Ascending aorta (tissue), 1 donor: ENCODE data around the genes POLD2 and PPIA.

DNA sequence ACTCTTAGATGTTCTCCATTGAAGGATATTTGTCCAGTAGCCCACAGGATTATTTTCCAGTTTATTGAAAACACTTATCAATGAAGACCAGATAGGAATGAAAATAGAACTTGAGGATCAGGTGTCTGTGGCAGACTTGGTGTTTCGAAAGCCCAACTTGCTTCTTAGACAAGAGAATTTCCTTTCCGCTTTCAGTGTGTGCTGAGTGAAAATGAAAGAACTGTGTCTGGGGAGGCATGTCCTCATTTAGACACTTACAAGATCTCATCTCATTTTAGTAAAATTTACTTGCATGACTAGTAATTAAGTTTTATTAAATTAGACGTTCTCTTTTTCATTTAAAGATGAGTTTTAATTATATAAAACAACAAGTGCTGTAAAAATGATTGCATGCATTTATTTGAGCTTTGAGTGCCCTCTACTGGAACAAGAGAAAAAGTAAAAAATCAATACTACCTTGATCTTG is 29.1 kb upstream of the INHBA start:
- PRO-cap = no peak

DNA sequence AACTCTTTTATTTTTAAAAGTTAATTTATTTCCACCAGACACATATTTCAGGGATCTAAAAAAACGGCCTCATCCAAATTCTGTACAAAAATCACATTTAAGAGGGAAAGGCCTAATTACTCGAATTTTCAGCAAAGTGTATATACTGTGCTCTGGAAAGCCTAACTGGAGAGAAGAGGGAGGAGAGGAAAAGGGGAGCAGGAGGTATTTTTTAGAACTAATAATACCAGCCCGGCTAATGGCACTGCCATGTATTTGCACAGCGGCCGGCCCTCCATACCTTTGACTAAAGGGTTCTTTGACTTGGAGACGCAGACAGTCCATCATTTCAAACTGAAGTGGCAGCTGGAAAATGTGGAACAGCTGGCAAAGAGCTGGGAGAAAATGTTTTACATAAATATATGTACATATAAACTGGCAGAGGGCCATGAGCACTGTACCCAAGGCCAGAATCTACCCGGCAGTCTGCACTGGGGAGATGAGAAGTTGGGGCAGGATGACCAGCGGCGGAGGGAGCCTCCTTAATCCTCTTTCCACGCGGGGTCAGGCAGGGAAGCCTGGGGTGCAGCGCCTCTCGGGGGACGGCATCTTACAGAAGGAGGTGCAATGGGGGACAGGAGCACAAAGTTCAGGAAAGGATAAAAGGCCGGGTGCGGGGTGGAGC is 1.4 kb downstream of the GLI3 start:
- PRO-cap = no peak

- PRO-cap = unidirectional peak, plus-strand start at chr7:42236460; unidirectional peak, plus-strand start at chr7:42236594
Observed at GRCh38 chr7:42236271-42236975, 586 bp downstream of the GLI3 start.

DNA sequence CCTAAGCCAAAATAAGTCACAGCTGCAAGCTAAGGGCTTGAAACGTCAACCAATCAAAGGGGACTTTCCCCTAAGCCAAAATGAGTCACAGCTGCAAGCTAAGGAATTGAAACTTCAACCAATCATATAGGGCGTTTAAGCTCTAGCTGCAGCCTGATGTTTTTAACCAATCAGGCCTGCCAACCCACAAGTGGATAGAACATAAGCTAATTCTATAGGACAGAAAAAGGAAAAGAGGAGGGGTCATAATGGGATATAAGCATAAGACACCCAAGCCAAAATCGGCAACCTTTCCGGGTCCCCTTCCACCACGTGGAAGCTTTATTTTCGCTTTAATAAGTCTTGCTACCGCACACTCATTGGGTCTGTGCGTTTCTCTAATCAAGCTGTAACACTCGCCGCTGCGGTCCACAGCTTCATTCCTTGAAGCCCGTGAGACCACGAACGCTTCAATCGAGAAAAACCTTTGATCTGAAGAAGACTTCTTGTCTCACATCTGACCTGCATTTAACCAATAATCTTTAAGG is 36.0 kb upstream of the HECW1 start:
- PRO-cap = no peak

- PRO-cap = no peak
Observed at GRCh38 chr7:43294025-43294844, 181.8 kb downstream of the HECW1 start.

GRCh38 chr7:44096945-44097756 is 7.0 kb upstream of the AEBP1 start:
- PRO-cap = no peak

DNA sequence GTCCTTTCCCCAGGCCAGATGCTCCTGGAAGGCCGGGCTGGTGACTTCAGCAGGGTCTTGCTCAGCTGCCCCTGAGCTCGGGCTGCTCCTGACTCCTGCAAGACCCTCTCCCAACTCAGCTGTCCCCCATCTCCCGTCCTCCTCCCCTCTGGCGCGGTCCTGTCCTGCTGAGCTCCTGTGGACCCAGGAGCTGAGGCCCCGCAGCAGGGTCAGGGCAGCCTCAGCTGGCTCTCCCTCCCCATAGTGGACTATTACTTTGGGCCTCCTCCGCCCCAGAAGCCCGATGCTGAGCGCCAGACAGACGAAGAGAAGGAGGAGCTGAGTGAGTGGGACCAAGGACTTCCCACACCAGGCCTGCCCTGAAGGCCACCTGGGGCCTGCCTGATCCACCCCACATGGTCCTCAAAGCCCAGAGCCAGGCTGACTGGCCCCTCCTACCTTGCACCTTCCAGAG is 4.5 kb downstream of the AEBP1 start:
- PRO-cap = no peak

- PRO-cap = bidirectional peak, plus-strand start at chr7:44123728, minus-strand start at chr7:44123548
Observed at GRCh38 chr7:44122901-44124061, at the start of gene POLD2. TSS of gene POLD2 (minus strand) at chr7:44123548.

DNA sequence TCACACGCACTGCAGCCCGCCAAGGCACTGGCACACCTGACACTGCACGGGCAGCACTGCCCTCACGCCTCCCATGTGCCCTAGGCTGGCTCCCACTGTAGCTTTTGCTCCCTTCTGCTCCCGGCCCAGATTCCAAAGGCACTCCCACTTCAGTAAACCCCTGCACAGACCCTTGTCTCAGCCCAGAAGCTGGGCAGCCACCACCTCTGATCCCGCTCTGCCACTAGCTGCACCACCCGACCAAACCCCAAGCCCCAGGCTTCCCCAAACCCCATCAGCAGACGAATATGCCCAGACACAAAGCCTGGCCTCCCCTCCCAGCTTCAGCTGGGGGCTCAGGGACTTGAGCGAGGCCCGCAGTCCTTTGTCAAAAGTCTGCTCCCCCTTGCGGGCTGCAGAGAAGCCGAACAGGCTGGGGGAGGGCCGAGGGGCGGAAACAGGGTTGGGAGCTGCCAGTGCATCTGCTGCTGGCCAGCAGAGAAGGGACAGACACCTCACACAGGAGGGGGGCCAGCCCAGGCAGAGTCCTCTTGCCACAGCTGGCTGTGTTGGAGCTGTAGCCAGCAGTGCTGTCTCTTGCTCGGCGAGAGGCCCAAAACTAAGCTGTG is 17.4 kb downstream of the YKT6 start:
- PRO-cap = no peak

DNA sequence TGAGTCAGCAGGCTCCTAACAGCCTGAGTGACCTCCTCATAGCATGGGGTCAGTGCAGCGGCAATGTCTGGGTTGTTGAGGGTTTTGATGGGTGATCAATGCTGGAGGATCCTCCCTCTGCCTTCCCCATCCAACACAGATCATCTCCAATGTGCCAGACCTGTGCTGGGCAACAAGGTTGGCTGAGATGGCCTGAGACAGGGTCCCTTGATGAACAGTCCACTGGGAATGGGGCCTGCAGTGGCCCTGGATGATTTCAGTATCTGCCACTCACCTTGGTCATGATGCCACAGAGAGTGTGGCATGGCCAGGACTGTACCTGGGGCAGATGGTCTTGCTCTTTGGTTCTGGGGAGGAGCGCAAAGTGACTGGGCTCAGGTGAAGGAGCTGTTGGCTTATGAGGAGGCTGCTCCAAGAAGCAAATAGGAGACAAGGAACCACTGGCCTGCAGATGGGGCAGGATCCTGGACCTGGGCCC is 55.7 kb upstream of the CAMK2B start:
- PRO-cap = no peak

DNA sequence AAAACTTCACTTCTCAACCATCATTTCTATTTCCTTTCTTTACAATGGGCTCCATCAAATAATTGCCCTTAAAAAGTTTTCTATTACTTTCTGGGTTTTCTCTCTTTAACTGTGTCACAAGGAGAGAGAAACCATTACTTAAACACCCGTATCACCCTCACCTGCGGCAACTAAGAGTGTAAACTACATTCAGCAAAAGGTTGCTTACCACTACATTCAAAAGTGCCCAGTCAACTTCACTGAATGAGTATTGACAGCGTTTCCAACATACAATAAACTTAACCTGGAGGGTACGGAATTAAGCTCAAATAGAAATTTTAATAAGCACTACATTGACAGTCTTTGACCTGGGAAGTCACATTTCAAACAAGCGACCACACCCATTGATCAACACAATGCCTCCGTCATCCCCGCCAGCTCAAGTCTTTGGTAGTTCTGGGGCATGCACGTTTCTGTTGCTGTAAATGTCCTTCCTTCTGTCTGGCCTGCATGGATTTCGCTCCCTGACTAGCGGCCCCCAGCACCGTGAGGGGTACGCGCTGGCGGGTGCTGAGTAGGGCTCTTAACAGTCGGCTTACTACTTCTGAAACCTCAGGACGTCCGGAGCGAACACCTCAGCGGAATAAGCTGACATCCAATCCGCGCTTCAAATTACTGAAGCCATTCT is 710 bp downstream of the NUDCD3 start:
- PRO-cap = no peak

GRCh38 chr7:44606886-44607884 is 758 bp downstream of the OGDH start:
- PRO-cap = bidirectional peak, plus-strand start at chr7:44606971, minus-strand start at chr7:44606792

GRCh38 chr7:44767372-44768393 is 19.0 kb downstream of the ZMIZ2 start:
- PRO-cap = no peak

- PRO-cap = bidirectional peak, plus-strand start at chr7:44796681, minus-strand start at chr7:44796505
Observed at GRCh38 chr7:44795616-44796811, at the start of gene PPIA. TSS of gene PPIA (plus strand) at chr7:44796681.

DNA sequence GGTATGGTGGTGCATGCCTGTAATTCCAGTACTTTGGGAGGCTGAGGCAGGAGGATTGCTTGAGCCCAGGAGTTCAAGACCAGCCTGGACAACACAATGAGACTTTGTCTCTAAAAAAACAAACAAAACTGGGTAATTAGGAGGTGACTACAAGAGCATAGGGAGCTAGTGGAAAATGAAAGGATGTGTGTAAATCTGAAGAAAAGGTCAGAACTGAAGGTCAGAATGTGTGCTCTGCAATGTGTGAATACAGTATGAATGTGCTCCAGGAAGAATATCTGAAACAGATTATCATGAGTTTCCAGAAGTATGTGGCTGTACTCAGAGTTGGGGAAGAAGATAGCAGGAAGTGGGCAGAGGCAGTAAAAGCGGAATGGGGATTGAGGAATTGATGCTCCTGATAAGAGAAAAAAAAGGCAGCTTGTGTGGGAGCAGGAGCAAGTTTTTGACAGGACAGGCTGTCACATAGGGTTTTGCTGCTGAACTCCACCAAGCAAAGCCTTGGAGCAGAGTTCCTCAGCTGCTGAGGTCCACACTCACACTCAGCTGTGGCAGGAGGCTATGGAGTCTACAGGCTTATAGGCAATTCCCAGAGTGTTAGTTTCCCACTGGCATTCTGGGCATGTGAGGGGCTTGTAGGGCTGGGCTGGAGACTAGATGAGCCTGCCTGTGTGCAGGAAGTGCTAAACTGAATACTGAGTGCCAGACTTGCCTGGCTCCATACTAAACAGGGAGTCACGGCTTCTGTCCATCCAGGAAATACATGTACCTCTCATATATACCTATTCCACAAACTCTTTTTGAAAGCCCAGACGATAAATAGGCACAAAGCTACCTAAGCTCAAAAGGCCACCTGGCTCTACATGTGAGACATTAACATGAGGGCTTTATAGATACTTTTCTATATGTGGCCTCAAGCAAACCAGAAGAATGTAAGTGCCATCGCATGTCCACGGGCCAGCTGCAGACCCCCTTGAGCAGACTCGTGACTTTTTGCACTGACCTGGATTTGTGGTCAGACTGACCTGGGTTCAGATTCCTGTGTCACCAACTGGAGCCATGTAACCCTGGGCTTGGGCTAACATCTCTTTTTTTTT is 22.8 kb downstream of the H2AZ2 start:
- PRO-cap = no peak

DNA sequence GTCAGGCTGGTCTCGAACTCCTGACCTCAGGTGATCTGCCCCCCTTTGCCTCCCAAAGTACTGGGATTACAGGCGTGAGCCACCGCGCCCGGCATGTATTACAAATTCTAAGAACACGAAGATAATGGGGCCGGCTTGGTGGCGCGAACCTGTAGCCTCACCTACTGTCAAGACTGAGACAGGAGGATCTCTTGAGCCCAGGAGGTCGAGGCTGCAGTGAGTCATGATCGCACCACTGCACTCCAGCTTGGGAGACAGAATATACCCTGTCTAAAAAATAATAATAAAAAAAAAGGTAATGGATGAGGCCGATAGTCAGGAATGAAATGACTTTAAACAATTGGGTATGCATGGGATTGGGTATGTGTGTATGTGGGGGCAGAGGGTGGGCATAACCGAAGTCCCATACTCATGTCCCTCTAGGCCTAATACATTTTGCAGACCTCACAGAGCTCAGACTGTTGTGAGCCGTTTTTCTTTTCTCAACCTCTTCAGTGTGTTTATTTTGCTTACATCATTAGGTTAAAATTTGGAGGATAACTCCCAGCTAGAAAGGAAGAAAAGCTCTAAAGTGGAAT is 1.1 kb upstream of the H2AZ2 start:
- PRO-cap = no peak

GRCh38 chr7:44965633-44966191 is 13.1 kb downstream of the MYO1G start:
- PRO-cap = no peak

DNA sequence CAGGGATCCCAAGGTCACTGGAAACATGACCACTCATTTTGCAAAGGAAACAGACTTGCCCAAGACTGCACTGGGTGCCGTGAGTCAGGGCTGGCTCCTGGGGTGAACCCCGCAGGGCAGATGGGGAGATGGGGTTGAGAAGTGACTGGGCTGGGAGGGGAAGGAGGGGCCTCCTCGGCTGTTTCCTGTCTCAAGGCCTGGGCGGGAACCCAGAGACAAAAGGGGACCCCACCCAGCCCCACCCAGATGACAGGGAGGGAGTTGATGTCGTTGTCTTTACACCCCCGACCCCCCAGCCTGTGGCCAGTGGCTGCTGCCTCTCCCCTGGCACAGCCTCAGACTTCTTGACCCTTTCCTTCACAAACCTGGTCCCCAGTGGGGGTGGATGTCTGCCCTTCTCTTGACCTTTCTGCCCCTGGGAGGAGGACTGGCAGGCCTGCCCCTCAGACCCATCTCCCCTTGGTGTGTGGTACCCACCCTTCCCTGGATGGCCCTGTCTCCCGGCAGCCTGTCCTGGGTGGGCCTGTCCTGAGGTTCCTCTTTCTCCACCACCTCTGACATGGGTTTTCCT is 1.4 kb downstream of the MYO1G start:
- PRO-cap = no peak

- PRO-cap = no peak
Observed at GRCh38 chr7:44983314-44984357, 4.8 kb upstream of the MYO1G start.

DNA sequence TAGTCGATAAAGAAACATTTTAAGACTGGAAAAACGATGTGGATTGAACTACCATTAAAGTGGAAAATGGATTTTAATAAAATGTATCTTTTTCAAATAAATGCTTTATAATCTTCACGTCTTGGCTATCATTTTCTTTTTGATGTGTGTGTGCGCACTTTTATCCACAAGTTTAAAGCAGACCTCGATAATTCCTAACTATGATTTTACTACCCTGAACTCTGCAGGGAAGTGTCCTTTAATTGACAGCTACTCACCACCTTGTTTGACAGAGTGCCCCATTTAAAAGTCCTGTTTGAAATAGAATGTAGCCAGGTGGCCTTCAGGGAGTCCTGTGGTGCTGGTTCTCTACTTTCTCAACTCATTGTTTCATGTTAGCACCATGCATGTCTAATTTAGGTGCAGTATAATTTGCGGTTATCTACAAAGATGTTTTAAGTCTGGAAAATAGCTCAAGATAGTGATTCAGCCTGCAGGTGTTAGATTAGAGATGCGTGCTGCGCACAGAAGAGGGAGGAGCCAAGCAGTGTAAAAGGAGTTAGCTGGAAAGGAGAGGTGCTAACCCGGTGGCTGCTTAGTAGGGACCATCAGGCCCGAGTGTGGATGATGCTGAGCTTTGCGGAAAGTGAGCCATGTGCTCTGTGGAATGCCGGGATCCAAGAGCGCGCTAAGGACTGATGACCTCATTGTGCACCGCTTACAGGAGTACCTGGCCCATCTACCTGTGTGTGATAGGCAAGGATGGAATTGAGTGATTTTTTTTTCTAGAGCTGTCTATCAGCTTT is 1.1 kb downstream of the CCM2 start:
- PRO-cap = no peak